BJ (cell line): ENCODE results near the gene VOPP1.

- CAGE, long polyA plus RNA, result no peak
- RRBS, result no CpG with 5 or more reads among the region's 12 CpGs
Observed at GRCh38 chr7:55080785-55081586, 62.2 kb downstream of the EGFR start.

DNA sequence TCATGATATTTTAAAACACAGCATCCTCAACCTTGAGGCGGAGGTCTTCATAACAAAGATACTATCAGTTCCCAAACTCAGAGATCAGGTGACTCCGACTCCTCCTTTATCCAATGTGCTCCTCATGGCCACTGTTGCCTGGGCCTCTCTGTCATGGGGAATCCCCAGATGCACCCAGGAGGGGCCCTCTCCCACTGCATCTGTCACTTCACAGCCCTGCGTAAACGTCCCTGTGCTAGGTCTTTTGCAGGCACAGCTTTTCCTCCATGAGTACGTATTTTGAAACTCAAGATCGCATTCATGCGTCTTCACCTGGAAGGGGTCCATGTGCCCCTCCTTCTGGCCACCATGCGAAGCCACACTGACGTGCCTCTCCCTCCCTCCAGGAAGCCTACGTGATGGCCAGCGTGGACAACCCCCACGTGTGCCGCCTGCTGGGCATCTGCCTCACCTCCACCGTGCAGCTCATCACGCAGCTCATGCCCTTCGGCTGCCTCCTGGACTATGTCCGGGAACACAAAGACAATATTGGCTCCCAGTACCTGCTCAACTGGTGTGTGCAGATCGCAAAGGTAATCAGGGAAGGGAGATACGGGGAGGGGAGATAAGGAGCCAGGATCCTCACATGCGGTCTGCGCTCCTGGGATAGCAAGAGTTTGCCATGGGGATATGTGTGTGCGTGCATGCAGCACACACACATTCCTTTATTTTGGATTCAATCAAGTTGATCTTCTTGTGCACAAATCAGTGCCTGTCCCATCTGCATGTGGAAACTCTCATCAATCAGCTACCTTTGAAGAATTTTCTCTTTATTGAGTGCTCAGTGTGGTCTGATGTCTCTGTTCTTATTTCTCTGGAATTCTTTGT is 162.3 kb downstream of the EGFR start:
- CAGE, long polyA plus RNA, result no peak
- RRBS, result no CpG with 5 or more reads among the region's 22 CpGs

DNA sequence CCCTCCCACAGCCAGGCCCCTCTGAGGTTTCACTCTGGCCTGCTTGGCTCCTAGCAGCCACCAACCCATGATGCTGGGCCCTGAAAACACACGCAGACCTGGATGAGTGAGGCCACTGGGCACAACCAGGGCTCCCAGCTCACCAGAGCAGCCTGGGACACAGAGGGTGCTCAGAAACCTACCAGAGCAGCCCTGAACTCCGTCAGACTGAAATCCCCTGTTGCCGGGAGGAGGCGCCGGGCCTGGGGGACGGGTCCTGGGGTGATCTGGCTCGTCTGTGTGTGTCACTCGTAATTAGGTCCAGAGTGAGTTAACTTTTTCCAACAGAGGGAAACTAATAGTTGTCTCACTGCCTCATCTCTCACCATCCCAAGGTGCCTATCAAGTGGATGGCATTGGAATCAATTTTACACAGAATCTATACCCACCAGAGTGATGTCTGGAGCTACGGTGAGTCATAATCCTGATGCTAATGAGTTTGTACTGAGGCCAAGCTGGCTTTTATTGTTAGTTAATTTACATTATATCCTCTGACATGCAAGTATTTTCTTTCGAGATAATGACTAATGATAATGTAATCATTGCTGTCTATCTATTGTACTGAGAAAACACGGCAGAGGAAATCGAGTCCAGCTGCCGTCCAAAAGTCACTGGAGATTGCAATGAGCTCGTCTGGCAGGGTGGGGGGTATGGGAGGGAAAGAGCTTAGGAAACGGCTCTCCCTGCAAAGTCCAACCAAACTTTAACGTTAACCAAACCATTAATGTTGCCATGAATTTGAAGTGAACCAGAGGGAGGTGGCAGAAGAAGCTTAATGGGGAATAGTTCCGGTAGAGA is 172.5 kb upstream of the LANCL2 start:
- CAGE, long polyA plus RNA, result no peak
- RRBS, result no CpG with 5 or more reads among the region's 17 CpGs

DNA sequence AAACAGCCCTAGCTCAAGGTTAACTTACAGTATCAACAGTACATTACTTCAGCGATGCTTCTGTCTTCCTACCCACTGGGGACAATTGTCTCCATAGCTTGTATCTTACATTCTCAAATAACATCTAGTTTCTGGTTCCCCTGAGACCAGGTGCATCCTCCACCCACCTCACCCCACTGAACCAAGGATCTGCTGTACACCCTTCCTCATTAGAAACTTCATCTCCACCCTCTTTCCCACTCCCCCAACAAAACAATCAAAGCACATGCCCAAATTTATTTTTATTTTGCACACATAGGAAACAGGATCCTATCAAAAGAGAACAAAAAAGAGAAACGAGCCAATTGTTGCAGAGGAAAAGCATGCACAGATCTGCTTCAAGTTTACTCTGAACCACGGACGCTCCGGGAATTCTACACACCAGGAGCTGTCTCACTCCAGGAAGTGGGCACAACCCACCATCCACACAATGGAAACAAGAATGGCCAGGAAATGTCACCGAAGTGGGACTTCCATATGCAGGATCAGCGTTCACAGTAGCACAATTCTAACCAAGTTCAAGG is 101.9 kb downstream of the VOPP1 start:
- CAGE, long polyA plus RNA, result no peak
- RRBS, result no CpG with 5 or more reads among the region's 7 CpGs

DNA sequence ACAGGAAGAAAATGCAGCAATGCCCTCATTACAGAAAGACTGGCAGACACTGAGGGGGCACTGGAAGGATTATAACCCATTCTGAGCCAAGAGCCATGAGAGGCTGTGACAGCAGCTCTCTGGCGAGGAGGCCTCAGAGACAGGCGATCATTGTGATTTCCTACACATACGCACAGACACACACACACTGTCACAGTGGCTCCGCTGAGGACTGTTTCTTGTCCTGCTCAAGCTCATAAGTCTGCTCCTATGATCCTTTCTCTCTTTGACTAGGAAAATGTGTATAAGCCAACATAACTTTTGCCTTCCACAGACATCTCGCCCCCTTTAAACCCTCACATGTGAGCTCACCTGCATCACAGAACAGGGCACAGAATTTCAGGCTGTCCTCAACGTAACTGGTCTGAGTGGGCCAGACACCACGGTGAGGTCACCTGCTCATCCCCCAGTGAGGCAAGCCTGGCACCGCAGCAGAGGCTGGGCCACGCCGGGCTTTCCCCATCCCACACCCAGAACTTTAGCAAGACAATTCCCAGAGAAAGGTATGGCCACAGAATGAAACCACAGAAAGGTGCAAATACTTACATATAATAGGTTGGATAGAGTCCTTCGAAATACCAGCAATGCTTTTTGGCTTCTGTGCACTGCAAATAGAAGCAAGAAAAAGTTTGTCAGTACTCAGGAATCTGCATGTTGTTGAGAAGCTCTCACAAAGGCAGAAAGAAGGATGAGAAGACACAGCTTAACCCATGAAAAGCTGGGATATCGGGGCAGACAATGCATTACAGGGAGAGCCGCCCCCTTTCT is 51.6 kb downstream of the VOPP1 start:
- CAGE, long polyA plus RNA, result no peak
- RRBS, result no CpG with 5 or more reads among the region's 13 CpGs

GRCh38 chr7:55547750-55548529 is 24.4 kb downstream of the VOPP1 start:
- CAGE, long polyA plus RNA, result no peak
- RRBS, result no CpG with 5 or more reads among the region's 12 CpGs

DNA sequence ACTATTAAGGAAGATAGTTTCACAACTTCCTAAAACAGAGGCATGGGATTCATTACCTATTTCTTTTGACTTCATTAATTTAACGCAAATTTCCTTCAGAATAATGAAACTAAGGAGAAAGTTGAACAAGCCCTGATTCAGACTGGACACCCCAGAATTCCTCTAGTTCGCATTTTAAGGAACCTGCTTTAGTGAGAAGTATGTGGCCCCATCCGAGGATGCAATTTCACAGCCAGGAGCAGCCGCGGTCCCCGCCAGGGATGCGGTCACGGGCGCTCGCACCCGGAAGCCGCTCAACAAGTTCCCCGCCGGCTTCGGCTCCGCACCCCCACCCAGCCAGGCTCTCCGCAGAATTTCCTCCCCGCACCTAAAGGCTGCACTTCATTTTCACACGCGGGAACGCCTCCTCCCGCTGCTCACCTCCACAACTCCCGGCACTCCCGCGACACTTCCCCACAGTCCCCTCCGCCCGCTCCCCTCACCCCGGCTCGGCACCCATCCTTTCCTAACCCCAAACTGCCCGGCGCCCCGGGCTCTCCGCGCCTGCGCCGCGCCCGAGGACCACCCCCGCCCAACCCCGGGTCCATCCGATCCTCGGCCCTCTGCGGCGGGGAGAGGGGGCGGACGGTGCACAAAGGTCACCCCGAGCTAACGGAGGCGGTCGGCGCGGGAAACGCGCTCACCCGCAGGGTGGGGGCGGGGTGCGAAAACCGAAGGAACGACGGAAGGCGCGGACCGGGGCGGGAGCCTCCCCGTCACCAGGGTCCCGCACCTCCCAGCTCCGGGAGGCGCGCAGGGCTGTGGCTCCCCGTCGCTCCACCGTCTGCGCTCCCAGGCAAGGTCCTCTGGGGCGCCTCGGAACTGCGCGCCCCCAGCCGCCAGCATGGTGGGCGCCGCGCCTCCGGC is 707 bp downstream of the VOPP1 start:
- CAGE, long polyA plus RNA, result no peak
- RRBS, result 1% methylated on average over 21 of the region's 82 CpGs

- CAGE, long polyA plus RNA, result start-site peak on the minus strand at chr7:55572446-55572992, 52 and 32 reads in 2 replicates
- RRBS, result 1% methylated on average over 19 of the region's 97 CpGs
Observed at GRCh38 chr7:55572248-55573275, at the start of gene VOPP1. VOPP1 (minus strand) TSS chr7:55572502.

DNA sequence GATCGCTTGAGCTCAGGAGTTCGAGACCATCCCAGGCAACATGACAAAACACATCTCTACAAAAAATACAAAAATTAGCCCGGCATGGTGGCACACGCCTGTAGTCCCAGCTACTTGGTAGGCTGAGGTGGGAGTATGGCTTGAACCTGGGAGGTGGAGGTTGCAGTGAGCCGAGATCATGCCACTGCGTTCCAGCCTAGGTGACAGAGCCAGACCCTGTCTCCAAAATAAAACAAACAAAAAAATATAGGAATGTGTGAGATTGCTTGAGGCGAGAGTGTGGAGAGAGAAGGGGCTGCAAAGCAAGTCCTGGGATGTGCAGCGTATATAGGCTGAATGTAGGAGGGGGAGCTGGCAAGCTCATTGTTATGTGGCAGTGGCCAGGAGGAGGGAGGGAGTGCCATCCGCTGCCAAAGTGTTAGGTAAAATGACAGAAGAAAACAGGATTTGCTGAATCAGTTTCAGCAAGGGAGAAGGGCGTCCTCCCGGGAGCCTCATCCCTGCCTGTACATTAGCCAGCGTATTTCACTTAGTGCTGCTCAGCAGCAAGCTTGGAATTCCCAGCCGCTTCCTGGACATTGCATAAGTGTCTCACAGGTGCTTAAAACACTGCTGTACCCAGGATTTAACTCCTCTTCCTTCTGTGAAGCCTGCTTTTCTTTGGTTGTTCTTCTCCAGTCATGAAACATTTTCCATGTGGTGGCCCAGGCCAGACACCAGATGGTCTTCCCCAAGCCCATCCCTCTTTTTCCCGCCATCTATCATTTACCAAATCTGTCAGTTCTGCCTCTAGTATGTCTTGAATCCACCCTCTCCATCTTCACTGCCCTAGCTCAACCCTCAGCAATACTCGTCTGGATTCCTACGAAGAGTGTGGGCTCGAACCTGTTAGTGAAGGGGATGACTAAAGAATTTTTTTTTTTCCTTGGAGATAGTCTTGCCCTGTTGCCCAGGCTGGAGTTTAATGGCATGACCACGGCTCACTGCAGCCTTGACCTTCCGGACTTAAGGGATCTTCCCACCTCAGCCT is 2.5 kb downstream of the NIPSNAP2 start:
- CAGE, long polyA plus RNA, result no peak
- RRBS, result no CpG with 5 or more reads among the region's 19 CpGs

DNA sequence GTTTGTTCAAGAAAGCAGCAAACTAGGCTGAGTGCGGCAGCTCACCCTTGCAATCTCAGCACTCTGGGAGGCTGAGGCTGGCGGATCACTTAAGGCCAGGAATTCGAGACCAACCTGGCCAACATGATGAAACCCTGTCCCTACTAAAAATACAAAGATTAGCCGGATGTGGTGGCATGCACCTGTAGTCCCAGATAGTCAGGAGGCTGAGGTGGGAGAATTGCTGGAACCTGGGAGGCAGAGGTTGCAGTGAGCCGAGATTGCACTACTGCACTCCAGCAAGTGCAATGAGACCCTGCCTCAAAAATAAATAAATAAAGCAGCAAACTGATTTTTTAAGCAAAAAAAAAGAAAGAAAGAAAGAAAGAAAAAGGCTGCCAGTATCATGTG is 9.5 kb downstream of the NIPSNAP2 start:
- CAGE, long polyA plus RNA, result no peak
- RRBS, result no CpG with 5 or more reads among the region's 5 CpGs

GRCh38 chr7:56079257-56079950 is 13.3 kb downstream of the PHKG1 start:
- CAGE, long polyA plus RNA, result no peak
- RRBS, result no CpG with 5 or more reads among the region's 13 CpGs

DNA sequence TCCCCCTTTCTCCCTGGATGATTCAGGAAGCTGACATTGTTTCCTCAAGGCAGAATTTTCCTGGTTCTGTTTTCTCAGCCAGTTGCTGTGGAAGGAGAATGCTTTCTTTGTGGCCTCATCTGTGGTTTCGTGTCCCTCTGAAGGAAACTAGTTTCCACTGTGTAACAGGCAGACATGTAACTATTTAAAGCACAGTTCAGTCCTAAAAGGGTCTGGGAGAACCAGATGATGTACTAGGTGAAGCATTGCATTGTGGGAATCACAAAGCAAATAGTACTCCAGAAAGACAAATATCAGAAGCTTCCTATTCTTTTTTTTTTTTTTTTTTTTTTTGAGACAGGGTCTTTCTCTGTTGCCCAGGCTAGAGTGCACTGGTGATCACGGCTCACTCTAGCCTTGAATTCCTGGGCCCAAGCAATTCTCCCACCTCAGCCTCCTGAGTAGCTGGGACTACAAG is 12.8 kb downstream of the PHKG1 start:
- CAGE, long polyA plus RNA, result no peak
- RRBS, result no CpG with 5 or more reads among the region's 2 CpGs

GRCh38 chr7:56104497-56104843 is 1.8 kb downstream of the CHCHD2 start:
- CAGE, long polyA plus RNA, result no peak
- RRBS, result no CpG with 5 or more reads among the region's 7 CpGs

GRCh38 chr7:56175022-56175445 is 58.8 kb upstream of the NUPR2 start:
- CAGE, long polyA plus RNA, result no peak
- RRBS, result 5% methylated on average over 20 of the region's 47 CpGs

DNA sequence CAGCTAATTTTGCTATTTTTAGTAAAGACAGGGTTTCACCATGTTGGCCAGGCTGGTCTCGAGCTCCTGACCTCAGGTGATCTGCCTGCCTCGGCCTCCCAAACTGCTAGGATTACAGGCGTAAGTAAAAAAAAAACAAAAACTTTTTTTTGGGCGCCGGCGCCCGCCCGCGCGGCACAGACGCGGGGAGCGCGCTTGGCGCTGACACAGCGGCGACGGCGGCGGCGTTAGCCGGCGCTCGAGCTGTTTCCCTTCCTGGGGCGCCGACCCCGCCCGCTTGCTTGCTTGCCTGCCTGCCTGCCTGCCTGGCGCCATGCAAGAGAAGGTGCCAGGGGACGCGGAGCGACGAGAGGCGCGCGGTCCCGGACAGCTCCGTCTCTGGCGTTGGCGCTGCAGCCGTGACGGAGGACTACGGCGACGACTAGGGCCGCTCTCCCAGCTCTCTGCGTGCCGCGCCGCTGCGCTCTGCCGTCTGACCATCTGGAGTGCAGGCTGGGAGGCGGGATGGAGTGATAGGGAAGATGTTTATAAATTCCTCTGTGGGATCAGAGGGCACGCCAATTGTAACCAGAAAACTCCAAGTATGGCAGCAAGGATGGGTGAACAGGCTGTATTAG is 171.5 kb upstream of the NUPR2 start:
- CAGE, long polyA plus RNA, result no peak
- RRBS, result 14% methylated on average over 8 of the region's 54 CpGs

- CAGE, long polyA plus RNA, result no peak
- RRBS, result no CpG with 5 or more reads among the region's 14 CpGs
Observed at GRCh38 chr7:64433566-64434072, 119.9 kb downstream of the ZNF736 start.

GRCh38 chr7:64835557-64836240 is 41.5 kb downstream of the ZNF138 start:
- CAGE, long polyA plus RNA, result no peak
- RRBS, result no CpG with 5 or more reads among the region's 16 CpGs

DNA sequence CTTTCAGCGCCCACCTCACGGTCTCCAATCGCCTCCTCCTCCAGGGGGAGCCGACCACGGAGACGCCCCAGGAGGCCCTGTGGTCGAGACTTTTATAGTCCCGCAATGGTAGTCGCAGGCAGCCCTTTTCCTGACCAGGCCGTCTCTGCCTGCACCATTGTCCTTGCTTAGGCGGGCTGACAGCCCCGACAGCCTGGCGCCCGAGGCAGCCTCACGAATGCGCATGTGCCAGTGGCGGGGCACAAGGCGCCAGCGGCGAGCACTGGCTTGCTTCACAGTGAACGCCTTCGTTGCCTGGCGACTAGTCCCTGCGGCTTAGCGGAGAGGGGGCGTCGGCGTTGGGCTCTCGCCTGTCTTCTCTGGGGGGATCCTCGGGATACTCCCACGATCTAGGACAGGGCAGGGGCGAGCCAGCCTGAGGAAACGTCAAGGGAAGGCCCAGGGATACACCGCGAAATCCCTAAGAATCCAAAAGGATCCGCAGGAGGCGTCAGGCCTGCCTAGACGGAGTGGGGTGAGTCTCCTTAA is 20.7 kb upstream of the ZNF273 start:
- CAGE, long polyA plus RNA, result no peak
- RRBS, result no CpG with 5 or more reads among the region's 38 CpGs

GRCh38 chr7:64888019-64888587 is 15.0 kb upstream of the ZNF273 start:
- CAGE, long polyA plus RNA, result no peak
- RRBS, result no CpG with 5 or more reads among the region's 11 CpGs

GRCh38 chr7:65509313-65509618 is 135.6 kb downstream of the ZNF92 start:
- CAGE, long polyA plus RNA, result no peak
- RRBS, result no CpG with 5 or more reads among the region's 35 CpGs